SJCRH30 (cell line): ENCODE measurements around the genes CCND2, TIGAR and KCNA6.

DNA sequence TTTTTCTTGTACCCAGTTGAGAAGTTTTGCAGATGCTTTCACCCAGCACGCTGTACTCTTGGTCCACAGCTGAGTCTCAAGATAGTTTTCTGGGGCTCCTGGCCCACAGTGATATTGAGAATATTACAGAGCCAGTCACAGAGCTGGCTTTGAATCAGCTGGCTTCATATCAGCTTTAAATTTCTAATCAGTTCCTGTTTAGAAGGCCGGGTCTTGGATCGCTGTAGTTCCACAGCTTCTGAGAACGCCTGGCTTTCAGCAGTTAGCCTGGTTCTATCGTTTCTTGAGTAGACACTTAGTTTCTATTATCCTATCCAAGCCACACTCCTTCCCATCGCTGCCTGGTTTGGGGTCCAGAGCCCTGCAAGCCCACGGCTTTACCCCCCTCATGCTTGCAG, 32.5 kb upstream of the PARP11 start:
- RAMPAGE, long total RNA, result no peak

GRCh38 chr12:3972587-3973035, 99.4 kb upstream of the PARP11 start:
- RAMPAGE, long total RNA, result no peak

DNA sequence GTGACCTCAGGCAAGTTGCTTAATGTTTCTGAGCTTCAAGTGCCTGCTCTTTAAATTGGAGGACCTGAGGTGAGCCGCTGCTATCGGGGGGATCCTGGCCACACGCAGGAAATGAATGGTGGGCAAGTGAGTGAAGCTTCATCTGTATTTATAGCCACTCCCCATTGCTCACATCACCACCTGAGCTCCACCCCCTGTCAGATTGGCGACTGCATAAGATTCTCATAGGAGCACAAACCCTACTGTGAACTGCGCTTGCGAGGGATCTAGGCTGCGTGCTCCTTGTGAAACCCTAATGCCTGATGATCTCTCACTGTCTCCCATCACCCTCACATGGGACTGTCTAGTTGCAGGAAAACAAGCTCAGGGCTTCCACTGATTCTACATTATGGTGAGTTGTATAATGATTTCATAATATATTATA, 158.5 kb upstream of the CCND2 start:
- RAMPAGE, long total RNA, result no peak

DNA sequence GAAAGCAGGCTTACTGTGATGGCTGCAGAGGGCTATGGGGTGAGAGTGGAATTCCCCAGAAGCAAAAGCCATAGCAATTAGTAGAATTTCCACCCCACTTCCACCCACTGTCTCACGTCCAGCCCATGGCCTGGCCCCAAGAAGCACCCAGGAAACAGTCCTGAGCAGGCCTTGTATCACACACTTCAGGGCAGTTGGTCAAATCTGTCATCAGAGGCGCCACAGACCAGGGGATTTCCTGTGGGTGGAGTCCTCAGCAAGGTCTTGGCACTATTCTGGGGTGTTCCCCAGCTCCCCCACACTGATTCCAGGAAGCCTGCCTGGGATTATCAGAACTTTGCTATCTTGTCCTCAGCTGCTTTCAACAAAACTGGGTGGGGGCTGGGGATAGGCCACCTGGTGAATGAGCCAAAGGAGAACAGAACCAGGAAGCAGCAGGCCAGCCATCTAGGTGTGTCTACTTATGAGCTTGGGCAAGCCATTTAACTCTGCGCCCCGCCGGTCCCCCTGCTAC, 120.1 kb upstream of the CCND2 start:
- RAMPAGE, long total RNA, result no peak

GRCh38 chr12:4228114-4228561, 45.4 kb upstream of the CCND2 start:
- RAMPAGE, long total RNA, result no peak

GRCh38 chr12:4272985-4273233, 653 bp upstream of the CCND2 start:
- RAMPAGE, long total RNA, result no peak

GRCh38 chr12:4273234-4274259, at the start of gene CCND2:
Gene CCND2 (plus strand): TSS chr12:4273762.
- RAMPAGE, long total RNA, result no peak

GRCh38 chr12:4280335-4280716, 6.8 kb downstream of the CCND2 start:
- RAMPAGE, long total RNA, result no peak

- RAMPAGE, long total RNA, result no peak
These were observed 13.2 kb upstream of the TIGAR start for GRCh38 chr12:4307653-4308348.

DNA sequence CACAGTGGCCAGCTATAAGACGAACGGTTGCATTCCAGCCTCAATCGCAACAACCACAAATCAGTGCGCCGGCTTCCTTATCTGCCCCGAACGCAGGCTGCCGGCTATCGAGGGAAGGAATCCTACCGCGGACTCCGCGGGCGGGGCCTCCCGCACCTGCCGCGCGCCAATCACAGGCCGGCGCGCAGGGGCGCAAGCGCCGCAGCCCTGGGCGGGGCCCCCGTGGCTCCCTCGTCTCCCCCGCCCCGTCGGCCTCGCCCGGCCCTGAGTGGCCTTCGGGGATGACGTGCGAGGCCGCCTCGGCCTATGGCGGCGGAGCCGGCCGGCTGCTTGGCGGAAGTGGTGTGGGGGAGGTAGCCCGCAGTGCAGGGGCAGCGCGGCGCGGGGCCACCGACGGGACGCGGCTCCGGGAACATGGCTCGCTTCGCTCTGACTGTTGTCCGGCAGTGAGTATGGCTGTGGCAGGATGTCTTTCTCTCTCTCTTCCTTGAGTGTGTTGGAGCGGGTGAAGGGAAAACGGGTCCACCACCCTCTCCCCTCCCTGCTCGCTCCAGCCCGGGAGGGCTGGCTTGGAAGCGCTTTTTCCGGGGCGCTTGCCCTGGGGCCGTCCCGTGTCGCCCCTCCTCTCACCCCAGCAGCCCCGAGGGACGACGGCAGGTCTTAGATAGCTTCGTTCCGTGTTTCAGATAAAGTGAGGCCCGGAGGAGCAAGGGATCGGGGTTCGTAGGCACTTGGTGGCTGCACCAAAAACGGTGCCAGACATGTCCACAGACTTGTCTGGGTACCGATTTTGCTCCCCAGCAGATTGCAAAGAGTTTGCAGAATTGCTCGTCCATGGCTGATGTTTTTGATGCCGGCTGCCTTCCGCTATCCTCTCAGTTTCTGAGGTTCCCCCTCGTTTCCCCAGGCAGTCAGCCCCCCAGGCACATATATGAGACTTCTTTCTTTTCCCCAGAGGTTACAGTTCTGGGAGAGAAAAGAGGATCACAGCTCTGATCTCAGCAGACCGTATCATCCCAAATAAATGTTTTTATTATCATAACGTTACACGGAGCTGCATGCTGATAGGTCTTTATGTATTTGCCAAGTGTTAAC, at the start of gene TIGAR:
TIGAR (plus strand) TSS at position 356 of the 1,095 bp plus-strand sequence.
- RAMPAGE, long total RNA, result start-site peak on the minus strand centred at position 108 of the sequence, 58 bp wide, 11 and 17 reads in 2 replicates

- RAMPAGE, long total RNA, result no peak
These were observed 4.9 kb upstream of the DYRK4 start for GRCh38 chr12:4557160-4557506.

GRCh38 chr12:4572680-4573084, 10.7 kb downstream of the DYRK4 start:
- RAMPAGE, long total RNA, result no peak

DNA sequence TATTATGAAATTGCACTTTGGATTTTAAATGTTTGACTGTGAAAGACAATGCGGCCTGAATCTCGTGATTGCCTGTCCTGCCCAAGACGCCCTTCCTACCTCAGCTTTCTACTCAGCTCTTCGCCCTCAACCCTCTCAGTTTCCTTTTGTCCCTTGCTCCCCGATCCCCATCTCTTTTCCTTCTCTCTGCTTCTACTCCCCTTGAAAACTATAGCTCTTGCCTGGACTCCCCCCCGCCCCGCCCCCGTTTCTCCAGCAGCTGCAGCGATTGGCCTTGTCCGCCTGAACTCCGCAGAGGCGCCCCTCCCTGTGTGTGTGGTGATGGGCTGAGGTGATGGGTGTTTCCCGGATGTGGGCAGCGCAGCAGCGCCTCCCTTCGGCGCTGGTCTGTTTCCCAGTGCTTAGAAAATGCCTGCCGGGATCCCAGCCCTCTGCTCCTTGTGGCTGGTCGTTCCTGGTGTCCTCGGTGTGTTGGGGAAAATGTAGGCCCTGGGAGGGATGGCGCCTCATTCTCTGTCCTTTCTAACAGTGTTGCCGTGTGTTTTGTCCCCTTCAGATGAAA, 43.3 kb downstream of the GALNT8 start:
- RAMPAGE, long total RNA, result no peak

GRCh38 chr12:4809168-4809879, at the start of gene KCNA6:
Gene KCNA6 (plus strand): TSS chr12:4809334.
- RAMPAGE, long total RNA, result no peak

DNA sequence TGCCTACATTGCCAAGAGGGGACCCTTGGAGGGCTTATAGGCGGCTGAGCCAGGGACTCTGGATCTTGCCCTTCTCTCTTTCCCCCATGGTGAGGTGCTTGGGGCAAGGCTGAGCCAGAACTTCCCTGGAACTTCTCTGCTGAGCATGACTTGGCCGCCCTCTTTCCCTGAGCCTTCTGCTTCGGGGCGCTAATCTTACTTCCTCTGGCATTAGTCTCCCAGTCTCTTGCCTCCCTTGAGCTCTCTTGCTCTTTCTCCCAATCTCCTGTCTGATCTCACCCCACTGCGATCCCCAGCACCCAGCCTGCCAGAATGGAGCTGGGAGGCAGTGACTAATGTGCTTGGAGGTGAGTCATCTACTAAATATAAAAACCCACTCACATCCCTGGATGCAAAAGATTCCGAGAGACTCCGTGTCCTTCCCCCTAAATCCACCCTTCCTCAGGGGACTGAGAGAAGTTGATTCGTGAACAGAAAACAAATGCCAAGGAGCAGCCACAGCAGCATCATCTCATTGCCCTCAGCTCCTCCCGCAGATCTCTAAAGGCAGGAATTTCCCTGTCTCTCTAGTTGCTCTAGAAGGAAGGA, 45.8 kb upstream of the KCNA5 start:
- RAMPAGE, long total RNA, result no peak

DNA sequence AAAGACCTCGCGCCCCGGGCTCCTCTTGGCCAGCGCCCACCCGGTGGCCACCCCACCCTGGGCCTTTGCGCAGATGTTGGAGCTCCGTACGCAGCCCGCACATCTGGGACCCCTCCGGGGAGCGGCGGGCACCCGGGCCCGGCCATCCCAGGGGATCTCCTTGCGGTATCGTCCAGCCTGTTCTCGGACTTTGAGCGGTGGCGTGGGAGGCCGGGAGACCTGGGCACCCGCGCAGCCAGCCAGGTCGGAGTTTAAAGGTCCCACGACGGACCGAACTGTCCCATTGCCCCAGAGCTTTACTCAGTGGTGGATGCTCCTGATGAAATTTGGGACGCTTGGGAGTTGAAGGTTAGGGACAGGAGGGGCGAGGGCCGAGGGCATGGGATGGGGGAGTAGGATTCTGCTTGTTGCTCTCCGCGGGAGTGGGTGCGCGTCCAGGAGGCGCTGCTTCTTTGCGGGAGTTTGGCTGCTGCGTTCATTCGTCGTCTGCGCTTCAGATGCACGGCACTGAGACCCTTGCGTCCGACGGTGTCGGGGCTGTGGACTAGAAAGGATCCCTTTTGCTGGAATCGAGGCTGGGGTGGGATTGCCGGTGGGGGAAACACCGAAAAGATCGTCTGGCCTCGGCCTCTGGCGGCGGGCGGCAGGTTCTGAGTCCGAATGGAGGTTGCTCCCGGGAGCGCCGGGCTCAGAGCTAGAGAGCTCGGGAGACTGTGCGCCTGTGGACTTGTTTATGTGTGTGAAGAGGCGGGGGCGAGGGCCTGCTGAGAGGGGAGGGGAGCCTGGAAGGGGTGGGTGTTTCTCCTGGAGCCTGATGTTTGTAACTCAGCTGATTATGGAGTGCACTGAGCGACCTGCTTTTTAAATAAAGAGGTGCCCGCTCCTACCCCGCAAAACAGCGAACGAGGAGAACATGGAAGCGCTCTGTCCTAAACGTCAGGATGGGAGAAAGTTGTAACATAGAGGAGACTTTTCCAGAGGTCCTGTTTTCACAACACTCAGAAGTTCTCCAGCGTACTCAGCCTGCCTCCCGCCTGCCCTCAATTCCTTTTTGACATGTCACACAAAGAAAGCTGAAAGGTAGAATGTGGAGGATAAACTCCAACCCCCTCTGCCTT, 1.5 kb downstream of the NTF3 start:
- RAMPAGE, long total RNA, result no peak

DNA sequence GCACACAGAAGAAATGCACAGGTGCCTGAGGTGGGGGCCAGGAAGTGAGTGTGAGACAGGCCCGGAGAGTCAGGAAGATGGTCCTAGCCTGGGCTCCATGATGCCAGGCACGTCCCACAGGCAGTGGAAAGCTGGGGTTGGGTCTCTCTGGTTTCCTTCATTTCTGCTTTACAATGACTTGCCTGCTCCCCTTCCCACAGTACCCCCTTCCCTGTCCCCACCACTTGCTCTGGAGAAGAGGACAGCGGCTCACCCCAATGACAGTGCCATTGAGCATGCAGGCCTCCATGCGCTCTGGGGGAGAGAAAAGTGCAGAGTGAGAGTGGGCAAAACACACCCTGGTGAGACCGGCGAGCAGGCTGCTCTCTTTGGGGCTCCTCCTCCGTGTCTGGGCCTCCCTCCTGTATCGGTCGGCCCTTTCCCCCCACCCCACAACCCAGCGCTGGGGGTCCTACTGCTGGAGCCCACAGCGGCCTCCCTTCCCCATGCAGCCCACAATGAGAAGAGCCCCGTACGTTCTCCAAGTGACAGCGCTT, 22.9 kb upstream of the ANO2 start:
- RAMPAGE, long total RNA, result no peak

GRCh38 chr12:6120807-6121587, 3.5 kb downstream of the VWF start:
- RAMPAGE, long total RNA, result no peak

- RAMPAGE, long total RNA, result no peak
These were observed 1.4 kb downstream of the VWF start for GRCh38 chr12:6122864-6123709.

GRCh38 chr12:6172147-6172709, 28.0 kb upstream of the CD9 start:
- RAMPAGE, long total RNA, result no peak